Umbilical cord (tissue), 2 donors: ENCODE measurements around a stretch of chr20.

GRCh38 chr20:51480471-51481079 is 61.9 kb downstream of the NFATC2 start:
- RAMPAGE, long total RNA: no peak

GRCh38 chr20:51497910-51498547 is 44.5 kb downstream of the NFATC2 start:
- RAMPAGE, long total RNA: no peak

DNA sequence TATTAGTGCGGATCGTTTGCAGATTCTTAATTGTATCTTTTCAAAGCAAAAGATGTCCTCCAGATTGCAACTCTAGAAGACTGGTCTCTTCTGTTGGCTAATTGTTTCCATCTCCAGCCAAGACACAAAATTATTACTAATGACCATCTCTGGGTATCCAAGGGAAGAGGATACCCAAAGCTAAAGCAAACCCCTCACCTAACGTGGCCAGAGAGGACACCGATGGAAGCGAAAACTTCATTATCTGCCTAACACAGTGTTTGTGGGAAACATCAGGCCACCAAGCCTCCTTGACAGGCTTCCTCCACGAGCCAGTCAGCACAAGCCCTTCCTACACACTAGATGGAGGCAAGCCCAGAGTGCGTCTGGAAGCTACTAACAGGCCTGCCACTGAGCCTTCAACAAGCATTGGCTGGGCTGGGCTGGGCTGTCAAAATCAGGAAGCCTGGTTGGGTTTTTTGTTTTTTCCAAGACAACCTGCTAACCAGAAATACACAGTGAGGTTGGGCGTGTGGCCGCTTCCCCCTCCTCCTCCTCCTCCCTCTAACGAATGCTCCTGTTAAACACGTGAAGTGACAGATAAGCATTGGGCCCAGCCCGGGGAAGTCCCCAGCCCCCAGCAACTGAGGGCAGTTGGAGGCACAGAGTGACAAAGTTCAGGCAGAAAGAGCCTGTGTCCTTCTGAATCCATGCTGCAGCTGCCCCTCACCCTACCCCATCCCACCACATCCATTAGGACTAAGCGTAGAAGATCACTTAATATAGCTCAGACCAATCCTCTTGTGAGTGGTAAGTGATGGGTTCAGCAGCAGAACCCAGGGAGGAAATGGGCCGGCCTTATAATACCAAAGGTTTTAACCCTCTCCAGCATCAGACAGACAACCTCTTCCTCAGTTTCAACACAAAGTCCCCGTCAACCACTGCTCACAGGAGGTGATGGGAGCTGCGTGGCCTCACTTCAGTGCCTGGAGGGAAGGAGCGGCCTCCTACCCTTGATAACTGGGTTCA is 1.3 kb downstream of the NFATC2 start:
- RAMPAGE, long total RNA: no peak

- RAMPAGE, long total RNA: no peak
Measured at GRCh38 chr20:51570181-51571186, 28.0 kb upstream of the NFATC2 start.

DNA sequence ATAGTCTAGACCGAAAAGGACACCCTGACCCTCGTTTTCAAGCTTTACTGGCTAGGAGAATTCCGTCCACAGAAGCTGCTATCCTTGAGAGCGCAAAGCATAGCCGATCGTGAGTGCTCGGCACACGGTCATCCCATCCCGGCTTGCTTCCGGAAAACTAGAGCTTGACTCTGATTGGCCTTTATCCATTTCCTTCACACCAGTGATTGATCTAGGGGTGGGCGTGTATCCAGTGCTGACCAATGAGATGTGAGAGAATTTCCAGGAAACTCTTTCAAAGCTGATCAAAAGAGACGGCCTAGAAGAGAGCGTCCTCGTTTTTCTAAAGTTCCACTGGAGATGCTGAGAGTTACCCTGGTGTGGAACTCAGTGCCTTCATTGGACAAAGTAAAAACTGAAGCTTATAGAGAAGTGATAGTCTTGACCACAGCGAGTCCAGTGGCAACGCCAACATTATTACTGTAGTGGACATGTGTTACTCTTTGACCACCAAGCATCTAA is 41.0 kb upstream of the NFATC2 start:
- RAMPAGE, long total RNA: no peak

- RAMPAGE, long total RNA: no peak
Measured at GRCh38 chr20:51594720-51595453, 52.4 kb upstream of the NFATC2 start.

- RAMPAGE, long total RNA: no peak
Measured at GRCh38 chr20:51678102-51678976, 89.9 kb downstream of the ATP9A start.

DNA sequence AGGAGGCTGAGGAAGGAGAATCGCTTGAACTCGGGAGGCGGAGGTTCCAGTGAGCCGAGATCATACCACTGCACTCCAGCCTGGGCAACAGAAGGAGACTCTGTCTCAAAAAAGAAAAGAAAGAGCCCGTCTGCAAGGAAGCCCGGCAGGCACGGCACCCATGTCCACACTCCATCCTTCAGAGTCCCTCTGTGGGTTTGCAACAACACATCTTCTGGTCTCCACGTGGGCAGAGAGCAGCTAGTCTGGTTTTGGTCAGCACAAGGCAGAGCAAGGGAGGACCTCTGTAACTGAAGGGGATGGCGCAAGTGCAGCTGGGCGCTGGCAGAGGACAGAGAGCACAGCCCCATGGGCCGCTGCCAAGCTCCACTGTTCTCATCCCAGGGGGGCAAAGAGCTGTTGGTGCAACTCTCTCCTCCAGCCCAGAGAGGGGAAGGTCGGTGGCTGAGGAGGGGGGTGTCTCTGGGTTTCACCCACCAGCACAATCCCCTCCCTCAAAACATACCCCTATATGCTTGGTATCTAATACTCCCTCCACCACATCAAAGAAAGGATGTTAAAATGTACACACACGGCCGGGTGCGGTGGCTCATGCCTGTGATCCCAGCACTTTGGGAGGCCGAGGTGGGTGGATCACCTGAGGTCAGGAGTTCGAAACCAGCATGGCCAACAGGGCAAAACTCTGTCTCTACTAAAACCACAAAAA is 9.2 kb downstream of the ATP9A start:
- RAMPAGE, long total RNA: no peak

- RAMPAGE, long total RNA: no peak
Measured at GRCh38 chr20:51761215-51761528, 7.0 kb downstream of the ATP9A start.

- RAMPAGE, long total RNA: no peak
Measured at GRCh38 chr20:51801847-51802109, 543 bp downstream of the SALL4 start.

- RAMPAGE, long total RNA: no peak
Measured at GRCh38 chr20:52104582-52105539, 86.7 kb downstream of the ZFP64 start.

GRCh38 chr20:52979503-52980438 is 7.6 kb downstream of the TSHZ2 start:
- RAMPAGE, long total RNA: no peak

DNA sequence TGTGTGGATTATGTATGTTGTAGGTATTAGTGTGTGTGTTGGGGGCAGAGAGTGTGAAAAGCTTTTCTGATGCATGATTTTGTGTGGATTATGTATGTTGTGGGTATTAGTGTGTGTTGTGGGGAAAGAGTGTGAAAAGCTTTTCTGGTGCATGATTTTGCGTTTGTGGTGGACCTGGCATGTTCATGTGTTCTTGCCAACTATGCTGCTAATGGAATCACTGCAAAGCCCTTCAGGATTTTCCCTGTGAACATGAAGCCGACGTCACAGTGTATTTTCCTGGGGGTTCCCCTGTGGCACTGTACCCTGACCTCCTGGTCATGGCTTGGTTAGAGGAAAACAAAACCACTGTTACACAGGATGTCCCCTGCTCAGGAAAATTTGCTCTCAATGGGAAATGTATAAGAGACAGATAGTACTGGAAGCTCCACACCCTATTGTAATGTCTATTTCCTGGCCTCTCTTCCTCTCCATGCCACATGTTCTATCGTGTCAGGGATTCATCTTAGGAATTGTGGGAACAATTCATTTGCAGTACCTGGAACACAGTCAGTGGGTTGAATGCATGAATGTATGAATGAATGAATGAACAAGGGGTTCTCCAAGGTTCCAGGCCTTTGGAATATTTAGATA is 19.6 kb downstream of the TSHZ2 start:
- RAMPAGE, long total RNA: no peak

- RAMPAGE, long total RNA: no peak
Measured at GRCh38 chr20:53162112-53162863, 190.1 kb downstream of the TSHZ2 start.

DNA sequence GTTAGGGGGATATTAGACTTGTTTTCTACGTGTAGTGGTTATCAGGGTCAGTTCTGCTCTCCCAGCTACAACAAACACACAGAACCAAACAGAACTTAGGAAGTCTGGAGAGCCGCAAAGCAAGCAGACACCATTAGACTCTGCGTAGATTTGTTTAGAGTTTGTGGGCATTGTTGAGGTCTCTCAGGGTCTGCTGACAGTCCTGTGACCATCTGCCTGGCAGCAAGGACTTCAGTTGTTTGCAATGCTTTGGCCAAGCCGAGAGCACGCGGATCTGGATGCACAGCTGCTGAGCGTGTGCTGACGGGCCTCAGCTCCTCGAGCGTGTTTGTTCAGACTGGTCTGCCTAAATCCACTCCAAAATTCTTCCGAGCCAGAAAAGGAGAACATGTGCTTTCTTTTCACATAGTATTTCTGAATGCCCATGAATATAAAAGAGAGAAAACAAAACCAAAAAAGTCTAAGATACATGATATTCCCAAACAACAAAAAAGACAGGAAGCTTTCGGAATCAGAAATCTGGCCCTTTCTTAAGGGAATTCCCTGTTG is 159.0 kb downstream of the ZNF217 start:
- RAMPAGE, long total RNA: no peak

DNA sequence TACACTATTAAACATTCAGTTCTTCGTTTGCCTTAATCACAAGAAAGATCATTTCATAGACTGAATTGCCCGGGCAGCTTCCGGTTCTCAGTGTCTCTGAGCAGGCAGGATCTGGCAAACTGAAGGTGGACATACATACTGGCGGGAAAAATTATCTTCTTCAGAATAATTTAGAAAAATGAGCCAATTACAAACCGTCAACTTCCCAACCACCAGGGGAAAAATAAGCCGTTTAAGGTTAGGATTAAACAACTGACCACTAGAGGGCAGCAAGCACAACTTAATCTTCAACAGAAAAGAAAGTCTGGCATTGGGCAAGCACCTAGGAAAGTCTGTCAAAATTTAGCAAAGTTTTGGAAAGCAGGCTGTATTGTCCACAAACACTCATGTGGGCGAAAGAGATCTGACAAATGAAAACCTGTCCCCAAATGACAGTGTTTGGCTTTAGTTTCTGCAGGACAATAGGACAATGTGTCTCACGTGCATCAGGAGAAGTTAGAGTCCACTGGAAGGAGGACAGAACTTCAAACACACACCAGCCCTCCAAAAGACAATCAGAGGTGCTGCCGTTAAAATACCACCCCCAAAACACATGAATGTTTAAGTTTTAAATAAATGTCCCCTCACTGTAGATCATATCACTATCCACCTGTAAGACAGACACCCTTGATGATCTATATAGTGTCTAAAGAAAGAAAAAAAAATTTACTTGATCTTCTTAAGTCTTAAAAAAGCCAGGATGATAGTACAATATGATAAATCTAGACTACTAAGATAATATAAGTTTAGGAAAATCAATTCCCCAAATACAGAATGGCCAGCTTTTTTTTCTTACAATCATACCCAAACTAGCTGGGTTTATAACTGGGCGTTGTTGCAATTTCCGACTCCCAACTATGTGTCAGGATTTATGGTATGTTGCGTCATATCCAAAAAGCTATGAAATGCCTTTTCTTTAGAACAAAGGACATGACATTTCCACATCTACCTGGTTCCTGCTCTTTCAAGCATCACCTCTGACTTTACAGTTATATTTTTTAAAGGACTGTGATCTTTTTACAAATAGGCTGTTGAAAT is 14.6 kb downstream of the ZNF217 start:
- RAMPAGE, long total RNA: no peak

- RAMPAGE, long total RNA: no peak
Measured at GRCh38 chr20:53592012-53592529, 1.6 kb downstream of the ZNF217 start.

DNA sequence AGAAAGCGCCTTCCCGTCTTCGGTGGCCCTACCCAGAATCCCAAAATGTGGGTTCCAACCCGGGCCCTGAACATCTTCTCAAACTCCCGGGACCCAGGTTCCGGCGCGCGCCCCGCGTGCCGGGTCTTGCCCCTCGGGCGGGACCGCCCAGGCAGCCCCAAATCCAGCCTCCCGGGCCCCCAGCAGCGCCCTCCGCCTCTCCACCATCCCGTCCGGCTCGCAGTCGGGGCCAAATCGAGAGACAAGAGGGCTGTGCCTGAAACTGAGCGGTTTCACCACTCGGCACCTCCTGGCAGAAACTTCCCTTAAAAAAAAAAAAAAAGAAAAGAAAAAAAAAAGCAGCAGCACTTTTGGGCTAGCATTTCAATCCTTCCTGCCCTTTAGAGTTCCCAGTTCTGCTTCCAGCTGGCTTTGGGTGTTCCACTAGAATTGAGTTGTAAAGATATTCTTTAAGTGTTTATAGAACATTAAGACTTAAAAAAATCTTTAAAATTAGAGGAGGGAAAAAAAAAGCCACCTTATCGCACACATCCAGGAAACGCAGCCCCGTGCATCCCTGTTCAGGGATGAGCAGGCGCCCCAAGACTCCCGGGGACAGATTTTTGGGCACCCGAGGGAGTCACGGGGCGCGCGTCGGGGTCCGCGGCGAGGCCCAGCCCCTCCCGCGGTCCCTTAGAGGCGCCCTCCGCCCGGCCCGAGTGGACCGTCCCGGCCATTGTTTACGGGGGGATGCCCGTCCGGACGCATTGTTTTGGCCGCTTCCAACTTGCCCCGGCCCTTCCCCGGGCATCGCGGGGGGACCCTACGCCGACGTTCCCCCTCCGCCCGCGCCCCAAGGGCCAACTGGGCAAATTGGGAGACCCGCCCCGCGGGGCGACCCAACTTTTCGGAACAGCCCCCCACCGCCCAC is 854 bp downstream of the ZNF217 start:
- RAMPAGE, long total RNA: no peak

DNA sequence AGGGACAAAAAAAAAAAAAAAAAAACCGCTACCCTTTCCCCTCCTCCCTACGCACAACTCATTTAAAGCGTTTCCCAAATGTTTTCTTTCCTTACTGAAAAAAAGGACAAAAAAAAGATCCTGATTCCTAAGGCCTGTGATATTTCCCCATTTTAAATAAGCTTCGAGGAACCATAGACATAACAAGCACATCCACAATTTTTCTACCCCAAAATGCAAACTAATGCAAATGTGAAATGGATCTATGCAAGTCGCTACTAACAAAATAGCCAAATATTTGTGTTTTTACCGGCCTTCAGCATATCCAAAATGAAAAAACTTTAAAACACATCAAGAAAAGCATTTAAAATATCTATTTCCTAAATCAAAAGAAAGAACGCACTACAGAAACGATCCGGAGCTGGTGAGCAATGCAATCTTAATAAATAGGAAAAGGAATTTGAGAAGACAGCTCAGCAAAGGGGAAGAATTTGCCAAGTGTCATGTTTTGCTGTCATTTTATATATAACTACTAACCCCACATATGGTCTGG is 1.5 kb upstream of the ZNF217 start:
- RAMPAGE, long total RNA: no peak

GRCh38 chr20:53609397-53610149 is 15.9 kb upstream of the ZNF217 start:
- RAMPAGE, long total RNA: no peak